ENCODE results near the genes USP4, GNAT1, HYAL1 and TUSC2.

DNA sequence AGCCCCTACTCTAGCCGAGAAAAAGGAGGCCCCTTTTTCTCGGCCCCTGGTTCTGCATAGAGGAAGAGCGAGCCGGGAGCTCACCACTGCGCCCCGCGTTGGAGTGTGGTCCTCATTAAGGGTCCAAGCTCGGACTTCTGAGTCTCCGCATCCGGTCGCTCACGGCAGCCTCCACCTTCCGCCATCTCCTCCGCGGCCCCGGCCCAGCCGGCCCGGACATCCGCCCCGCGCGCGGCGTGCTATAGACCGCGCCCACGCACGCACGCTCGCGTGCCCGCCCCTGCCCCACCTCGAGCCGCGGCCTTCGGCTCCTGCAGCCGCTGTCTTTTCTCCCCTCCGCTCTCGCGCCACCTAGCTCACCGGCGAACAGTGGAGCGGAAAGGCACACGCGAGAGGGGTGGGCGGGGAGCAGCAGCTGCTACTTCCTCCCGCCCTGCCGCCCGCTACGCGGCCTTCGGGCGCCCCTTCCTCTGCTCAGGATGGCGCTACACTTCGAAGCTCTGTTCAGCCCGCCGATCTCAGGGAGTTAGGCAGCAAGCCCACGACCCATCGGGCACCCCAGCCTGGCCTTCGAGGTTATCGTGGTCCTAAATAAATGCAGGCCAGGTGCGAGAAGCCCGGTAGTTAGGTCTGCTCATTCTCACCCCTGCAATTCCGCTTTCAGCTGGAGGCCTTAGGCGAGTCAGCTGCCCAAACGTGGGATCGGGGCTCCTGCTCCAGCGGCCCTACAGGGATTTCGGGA, at the start of gene USP4:
Gene USP4 (minus strand): TSS at position 214 of the 742 bp plus-strand sequence.
- PRO-cap: bidirectional peak, plus-strand start at position 385 of the sequence, minus-strand start at position 214 of the sequence
- RAMPAGE, long total RNA, 4 experiments: start-site peak on the minus strand in 4 of 4 experiments, centred at positions 189 to 205 of the sequence, 47 to 1,060 reads per replicate

- PRO-cap: no peak
- RAMPAGE, long total RNA, 4 experiments: no peak in any of the 4 experiments
These were observed 27.9 kb downstream of the DAG1 start for GRCh38 chr3:49498074-49498286.

DNA sequence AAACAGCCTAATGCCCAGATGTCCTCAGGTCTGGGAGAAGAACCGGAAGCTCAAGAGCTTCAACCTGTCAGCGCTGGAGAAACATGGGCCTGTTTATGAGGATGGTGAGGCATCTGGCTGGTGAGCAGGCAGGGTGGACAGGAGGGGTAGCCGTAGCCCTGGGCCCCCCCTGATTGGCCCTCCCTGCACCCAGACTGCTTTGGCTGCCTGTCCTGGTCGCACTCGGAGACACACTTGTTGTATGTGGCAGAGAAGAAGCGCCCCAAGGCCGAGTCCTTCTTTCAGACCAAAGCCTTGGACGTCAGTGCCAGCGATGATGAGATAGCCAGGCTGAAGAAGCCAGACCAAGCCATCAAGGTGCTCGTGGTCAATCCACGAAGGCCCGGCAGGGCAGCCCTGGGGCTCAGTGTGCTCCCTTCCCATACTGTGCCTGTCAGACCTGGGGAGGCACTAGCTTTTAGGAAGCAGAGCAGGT, 1.7 kb downstream of the APEH start:
- PRO-cap: no peak
- RAMPAGE, long total RNA, 4 experiments: no peak in any of the 4 experiments

GRCh38 chr3:49691392-49691741, 2.0 kb downstream of the RNF123 start:
- PRO-cap: no peak
- RAMPAGE, long total RNA, 4 experiments: no peak in any of the 4 experiments

DNA sequence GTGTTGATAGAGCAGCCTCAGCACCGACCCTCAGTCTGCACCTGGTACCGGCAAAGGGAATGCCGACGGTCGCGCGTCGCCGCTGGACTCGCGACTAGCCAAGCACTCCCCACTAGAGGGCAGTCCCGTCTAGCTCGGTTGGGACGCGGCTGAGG, 561 bp upstream of the INKA1 start:
- PRO-cap: no peak
- RAMPAGE, long total RNA, 4 experiments: no peak in any of the 4 experiments

DNA sequence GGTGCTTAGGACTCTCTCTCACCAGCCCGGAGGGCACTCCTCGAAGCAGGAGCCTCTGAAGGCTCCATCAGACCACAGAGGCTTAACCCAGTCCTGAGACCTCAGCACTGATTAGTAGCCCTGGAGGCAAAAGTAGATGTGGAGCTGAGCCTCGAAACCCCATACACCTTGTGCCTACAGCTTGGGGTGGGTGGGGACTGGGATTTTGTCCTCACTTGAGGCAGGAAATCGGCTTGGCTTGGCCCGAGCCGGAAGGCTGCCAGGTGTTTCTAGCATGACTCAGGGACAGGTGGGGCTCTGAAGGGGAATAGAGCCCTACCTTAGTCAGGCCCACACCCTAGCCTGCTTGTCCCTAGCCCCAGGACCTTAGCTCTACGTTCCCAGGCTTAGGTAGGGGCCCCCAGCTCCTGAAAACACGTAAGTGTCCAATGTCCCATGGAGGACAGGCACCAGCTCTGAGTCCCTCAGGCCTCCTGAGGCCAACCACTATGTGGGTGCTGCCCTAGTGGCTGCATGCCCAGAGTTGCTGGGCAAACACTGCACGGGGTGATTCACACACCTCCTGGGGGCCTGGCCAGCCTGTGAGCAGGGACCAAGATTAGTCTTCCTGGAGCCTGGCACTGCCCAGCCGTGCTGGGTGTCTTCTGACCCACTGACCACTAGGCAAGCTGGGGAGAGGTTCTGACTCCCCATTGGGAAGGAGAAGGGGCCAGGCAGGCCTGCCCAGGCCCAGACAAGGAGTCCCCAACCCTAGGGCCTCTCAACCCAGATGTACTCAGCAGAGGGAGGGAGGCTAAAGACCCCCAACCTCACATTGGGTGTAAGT, 3.0 kb downstream of the MST1R start:
- PRO-cap: no peak
- RAMPAGE, long total RNA, 4 experiments: no peak in any of the 4 experiments

DNA sequence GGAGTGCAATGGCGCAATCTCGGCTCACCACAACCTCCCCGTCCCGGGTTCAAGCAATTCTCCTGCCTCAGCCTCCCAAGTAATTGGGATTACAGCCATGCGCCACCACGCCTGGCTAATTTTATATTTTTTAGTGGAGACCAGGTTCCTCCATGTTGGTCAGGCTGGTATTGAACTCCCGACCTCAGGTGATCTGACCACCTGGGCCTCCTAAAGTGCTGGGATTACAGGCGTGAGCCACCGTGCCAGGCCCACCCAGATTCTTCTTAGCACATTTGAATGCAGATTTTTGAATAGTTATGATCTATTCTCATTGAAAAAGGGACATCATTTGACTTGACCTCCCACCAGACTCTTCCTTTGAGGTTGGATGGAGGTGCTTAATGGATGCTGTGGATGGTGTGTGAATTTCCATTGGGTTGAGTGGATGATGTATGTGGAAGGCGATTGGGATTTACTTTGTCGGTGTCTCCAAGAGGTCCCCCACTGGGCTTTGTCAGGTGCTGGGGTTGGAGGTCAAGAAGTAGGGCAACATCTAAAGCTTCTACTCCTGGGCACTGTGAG, 72.9 kb downstream of the RBM6 start:
- PRO-cap: no peak
- RAMPAGE, long total RNA, 4 experiments: no peak in any of the 4 experiments

GRCh38 chr3:50028801-50029352, 59.8 kb upstream of the RBM5 start:
- PRO-cap: no peak
- RAMPAGE, long total RNA, 4 experiments: no peak in any of the 4 experiments

DNA sequence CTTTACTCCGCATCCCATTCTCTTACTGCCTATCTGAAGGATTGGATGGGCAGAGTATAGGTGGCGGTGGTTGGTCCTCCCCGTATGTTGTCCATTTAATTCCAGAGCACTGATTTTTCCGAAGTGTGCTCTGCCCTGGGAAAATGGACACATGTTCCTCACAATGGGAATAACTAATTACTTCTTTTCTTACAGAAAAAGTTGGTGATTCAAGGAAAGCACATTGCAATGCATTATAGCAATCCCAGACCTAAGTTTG, 14.1 kb downstream of the RBM5 start:
- PRO-cap: no peak
- RAMPAGE, long total RNA, 4 experiments: no peak in any of the 4 experiments

GRCh38 chr3:50122938-50123976, 31.9 kb upstream of the SEMA3F start:
- PRO-cap: no peak
- RAMPAGE, long total RNA, 4 experiments: no peak in any of the 4 experiments

DNA sequence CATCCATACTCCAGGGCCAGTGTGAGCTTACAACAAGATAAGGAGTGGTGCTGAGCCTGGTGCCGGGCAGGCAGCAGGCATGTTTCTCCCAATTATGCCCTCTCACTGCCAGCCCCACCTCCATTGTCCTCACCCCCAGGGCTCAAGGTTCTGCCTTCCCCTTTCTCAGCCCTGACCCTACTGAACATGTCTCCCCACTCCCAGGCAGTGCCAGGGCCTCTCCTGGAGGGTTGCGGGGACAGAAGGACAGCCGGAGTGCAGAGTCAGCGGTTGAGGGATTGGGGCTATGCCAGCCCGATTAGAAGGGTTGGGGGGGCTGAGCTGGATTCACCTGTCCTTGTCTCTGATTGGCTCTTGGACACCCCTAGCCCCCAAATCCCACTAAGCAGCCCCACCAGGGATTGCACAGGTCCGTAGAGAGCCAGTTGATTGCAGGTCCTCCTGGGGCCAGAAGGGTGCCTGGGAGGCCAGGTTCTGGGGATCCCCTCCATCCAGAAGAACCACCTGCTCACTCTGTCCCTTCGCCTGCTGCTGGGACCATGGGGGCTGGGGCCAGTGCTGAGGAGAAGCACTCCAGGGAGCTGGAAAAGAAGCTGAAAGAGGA, at the start of gene GNAT1:
Gene GNAT1 (plus strand): TSS at position 424 of the 604 bp plus-strand sequence.
- PRO-cap: no peak
- RAMPAGE, long total RNA, 4 experiments: no peak in any of the 4 experiments

GRCh38 chr3:50205667-50206470, 798 bp downstream of the SLC38A3 start:
- PRO-cap: no peak
- RAMPAGE, long total RNA, 4 experiments: no peak in any of the 4 experiments

- PRO-cap: no peak
- RAMPAGE, long total RNA, 4 experiments: no peak in any of the 4 experiments
These were observed 2.4 kb downstream of the SLC38A3 start for GRCh38 chr3:50207179-50208186.

- PRO-cap: no peak
- RAMPAGE, long total RNA, 4 experiments: no peak in any of the 4 experiments
These were observed 9.9 kb downstream of the GNAI2 start for GRCh38 chr3:50245783-50246511.

- PRO-cap: unidirectional peak, plus-strand start at chr3:50255134
- RAMPAGE, long total RNA, 4 experiments: no peak in any of the 4 experiments
These were observed 14.2 kb upstream of the SEMA3B start for GRCh38 chr3:50254561-50255411.

DNA sequence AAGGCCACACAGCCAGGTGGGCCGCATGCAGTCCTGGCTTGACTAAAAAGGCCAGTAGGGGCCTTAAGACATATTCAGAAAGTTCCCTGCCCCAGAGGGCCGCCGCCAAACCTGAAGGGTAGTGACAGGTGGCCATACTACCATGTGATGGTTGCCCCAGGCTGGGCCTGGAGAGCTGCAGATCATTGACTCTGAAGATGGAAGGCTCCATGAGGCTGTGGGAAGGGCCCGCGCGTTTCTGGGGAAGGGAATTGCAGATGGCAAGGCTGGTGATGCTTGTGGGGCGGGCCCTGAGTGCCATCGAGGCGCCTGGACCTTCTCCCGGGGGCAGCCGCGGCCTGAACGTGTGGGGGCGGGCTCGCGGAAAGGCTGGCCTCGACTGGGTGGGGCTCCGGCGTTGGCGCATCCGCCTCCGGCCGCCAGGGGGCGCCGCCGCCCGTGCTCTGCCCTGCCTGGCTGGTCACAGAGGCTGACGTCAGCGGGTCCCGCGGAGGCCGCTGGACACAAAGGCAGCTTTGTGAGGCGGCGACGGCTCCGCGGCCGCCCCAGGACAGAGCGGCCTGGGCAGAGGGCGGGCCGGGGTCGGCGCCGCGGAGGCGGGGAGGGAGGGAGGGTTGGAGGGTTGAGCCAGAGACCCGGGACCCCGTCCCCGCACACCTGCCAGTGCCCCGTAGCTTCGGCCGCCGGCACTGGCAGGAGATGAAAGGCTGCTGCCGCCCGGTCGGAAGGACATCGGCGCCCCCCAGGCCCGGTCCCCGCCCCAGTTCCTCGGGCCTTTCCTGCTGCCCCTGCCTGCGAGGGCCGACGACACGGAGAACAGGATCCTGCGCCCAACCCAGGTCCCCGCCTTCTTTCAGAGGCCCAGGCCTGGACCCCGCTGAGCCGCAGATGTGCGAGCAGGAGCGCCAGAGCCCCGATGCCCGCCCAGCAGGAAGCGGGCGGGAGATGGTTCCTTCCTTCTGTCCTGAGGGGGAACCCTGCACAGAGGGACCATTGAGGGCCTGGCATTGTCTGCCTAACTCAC, 8.9 kb upstream of the SEMA3B start:
- PRO-cap: unidirectional peak, plus-strand start at position 481 of the sequence
- RAMPAGE, long total RNA, 4 experiments: no peak in any of the 4 experiments

DNA sequence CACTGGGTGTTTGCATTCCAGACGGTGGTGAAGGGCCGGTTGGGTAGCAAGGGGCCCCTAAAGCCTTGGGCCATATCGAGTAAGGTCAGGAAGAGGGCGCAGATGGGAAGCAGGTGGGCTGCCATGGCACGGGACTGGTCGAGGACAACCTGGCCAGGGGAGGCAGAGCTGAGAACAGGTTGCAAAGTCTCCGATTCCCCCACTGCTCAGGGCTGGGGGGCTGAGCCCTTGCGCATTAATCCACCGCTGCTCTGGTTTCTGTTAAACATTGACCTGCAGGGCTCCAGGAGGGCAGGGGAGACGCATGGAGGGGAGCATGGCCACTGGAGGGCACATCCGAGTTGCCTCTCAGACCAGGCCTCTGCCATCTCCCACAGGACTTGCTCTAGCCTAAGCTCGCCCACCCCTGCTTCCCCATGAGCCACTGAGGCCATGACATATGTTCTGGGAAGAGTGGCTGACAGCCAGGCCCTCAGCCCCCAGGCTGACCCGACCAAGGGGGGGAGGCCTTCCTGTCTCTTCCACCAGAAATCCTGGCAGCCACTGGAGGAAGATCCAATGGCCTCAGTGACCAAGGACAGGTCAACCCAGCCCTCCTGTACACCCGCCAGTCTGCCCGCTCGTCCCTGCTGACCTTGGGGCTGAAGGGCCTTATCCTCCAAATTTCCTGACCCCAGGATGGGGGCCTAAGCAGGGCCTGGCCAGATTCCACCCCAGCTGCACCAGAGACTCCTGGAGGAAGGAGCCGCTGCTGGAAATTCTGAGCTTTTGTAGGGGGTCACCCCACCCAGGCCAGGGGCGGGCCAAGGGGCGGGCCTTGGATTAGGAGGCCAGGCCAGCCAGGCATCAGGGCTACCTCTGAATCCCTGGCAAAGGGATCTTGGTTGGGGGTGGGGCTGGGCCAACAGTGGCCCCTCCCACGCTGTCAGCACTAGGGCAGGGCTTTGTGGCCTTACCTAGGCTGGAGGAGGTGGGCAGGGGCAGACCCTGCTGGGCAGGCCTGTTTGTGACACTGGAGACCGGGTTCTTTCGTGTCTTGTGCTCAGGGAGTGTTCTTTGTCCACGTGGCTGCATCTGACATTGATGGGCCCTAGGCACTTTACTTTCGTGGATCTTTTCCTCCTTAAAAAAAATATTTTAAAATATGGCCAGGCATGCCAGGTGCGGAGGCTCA, at the start of gene HYAL1:
Gene HYAL1 (minus strand): TSS at position 743 of the 1,174 bp plus-strand sequence.
- PRO-cap: bidirectional peak, plus-strand start at position 983 of the sequence, minus-strand start at position 733 of the sequence
- RAMPAGE, long total RNA, 4 experiments: no peak in any of the 4 experiments

DNA sequence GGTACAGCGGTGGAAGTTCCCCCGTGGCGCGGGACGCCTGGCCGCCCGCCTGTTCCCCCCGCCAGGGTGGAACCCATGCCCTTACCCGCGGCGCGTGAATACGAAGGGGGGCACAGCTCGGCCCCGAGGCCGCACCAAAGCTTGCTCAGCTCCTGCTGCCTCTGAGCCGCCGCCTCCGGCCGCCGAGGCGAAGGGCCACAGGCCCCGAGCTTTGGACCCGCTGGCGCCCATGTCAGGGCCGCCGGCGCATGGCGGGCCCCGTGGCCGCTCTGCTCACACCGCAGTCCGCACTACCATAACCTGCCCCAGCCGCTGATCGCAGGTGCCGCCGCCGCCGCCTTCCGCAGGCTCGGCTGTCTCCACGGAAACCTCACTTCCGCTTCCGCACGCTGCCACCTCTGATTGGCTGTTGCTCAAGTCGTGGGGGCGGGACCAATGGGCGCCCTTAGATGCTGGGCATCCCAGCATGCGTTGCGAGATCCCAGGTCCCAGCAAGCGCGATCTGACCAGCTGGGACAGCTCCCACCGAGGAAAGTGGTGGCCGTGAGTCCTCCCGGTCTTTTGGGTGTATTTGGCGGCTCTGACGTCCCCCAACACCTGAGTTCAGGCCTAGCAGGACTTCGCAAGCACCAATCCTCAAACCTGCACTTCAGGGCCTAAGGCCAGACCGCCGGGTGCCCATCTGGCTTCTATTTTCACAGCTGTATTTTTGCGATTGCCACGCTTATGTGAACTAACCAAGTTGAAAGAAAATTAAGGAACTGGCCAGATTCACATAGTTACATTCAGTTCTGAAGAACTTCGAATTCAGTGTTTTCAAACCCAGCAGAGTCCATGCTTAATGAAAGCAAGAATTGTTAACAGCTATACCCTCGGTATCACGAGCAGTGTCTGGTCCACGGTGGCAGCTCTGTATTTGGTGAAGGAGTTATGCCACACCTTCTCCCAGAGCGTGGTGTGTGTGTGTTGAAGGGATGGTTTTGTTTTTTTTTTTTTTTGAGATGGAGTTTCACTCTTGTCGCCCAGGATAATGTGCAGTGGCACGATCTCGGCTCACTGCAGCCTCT, at the start of gene TUSC2:
Gene TUSC2 (minus strand): TSS at position 355 of the 1,067 bp plus-strand sequence.
- PRO-cap: bidirectional peak, plus-strand start at position 505 of the sequence, minus-strand start at position 351 of the sequence
- RAMPAGE, long total RNA, 4 experiments: start-site peak on the minus strand in 4 of 4 experiments, centred at positions 323 to 333 of the sequence, 20 to 31 reads per replicate

DNA sequence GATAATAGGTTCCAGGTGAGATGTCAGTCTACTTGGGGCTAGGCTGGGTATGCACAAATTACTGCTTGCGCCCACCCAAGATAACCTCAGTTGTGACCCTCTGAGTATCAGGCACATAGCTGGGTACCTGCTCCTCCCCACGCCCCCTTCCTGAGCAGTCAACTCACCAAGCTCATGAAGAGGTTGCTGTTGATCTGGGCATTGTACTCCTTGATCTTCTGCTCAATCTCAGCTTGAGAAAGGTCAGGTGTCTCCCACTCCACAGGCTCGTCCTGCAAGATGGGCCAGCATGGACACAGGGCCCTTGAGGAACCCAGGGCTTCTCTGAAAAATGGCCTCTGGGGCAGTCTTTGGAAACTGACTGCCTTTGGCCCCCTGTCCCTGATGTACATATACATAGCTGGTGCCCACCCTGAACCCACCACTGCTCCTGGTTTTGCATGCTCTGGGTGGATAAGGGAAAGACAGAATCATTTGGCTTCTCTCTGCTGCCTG, 3.9 kb upstream of the TUSC2 start:
- PRO-cap: no peak
- RAMPAGE, long total RNA, 4 experiments: no peak in any of the 4 experiments

DNA sequence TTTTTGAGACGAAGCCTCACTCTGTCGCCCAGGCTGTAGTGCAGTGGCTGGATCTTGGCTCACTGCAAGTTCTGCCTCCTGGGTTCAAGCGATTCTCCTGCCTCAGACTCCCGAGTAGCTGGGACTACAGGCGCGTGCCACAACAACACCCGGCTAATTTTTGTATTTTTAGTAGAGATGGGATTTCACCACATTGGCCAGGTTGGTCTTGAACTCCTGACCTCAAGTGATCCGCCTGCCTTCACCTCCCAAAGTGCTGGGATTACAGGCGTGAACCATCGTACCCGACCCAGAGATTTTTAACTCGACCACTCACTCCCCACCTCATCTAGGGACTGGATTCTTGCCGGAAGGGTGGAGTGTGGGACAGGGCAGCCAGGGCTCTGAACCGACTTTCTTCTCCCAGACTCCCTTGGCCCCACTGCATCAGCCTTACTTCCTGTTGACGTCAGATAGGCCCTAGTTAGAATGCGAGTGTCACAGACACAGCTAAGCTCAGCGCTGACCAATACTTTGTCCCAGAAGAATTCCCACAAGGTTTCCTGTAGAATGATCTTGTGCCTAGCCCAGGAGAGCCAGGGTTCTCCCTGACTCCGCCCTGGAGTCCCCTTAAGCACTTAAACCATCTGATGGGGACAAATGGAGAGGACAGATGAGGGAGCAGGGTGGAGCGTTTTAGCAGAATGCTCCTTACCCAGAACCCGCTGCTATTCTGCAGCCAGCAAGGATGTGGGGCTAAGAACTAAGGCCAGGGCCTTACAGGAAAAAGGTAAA, 5.7 kb upstream of the TUSC2 start:
- PRO-cap: bidirectional peak, plus-strand start at position 638 of the sequence, minus-strand start at position 396 of the sequence
- RAMPAGE, long total RNA, 4 experiments: start-site peak on the minus strand in 1 of 4 experiments, centred at position 503 of the sequence, 20 reads per replicate